GM12891 (cell line): Measurements from ENCODE around the genes KRT10, KRTAP1-5, KRTAP4-9, KRTAP9-8 and KRTAP29-1.

GRCh38 chr17:40539158-40539766, 26.0 kb downstream of the CCR7 start:
- RRBS, result no CpG with 5 or more reads among the region's 5 CpGs

- RRBS, result no CpG with 5 or more reads among the region's 6 CpGs
Observed at GRCh38 chr17:40551082-40551663, 14.1 kb downstream of the CCR7 start.

- RRBS, result no CpG with 5 or more reads among the region's 12 CpGs
Observed at GRCh38 chr17:40582098-40582959, 17.1 kb upstream of the CCR7 start.

DNA sequence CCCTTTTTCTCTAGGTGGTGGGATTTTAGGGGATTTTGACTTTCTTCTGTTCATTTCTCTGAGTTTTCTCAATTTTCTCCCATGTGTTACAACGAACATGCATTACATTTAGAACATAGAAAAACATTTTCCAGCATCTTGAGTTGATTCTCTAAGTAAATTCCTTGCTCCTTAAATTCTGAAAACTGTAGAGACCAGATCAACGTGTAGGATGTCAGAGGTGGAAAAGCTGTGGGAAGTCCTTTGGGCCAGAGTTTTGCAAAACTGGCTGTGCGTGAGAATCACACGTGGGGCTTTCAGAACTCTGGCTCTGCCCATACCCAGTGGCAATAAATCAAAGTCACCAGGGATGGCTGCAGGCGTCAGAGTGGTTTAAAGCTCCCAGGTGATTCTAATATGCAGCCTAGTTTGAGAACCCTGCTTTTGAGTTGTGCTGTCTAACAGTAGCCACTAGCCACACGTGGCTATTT, 36.2 kb upstream of the CCR7 start:
- RRBS, result no CpG with 5 or more reads among the region's 6 CpGs

- RRBS, result no CpG with 5 or more reads among the region's 12 CpGs
Observed at GRCh38 chr17:40821887-40822983, at the start of gene KRT10. Gene KRT10 (minus strand): TSS chr17:40822614.

DNA sequence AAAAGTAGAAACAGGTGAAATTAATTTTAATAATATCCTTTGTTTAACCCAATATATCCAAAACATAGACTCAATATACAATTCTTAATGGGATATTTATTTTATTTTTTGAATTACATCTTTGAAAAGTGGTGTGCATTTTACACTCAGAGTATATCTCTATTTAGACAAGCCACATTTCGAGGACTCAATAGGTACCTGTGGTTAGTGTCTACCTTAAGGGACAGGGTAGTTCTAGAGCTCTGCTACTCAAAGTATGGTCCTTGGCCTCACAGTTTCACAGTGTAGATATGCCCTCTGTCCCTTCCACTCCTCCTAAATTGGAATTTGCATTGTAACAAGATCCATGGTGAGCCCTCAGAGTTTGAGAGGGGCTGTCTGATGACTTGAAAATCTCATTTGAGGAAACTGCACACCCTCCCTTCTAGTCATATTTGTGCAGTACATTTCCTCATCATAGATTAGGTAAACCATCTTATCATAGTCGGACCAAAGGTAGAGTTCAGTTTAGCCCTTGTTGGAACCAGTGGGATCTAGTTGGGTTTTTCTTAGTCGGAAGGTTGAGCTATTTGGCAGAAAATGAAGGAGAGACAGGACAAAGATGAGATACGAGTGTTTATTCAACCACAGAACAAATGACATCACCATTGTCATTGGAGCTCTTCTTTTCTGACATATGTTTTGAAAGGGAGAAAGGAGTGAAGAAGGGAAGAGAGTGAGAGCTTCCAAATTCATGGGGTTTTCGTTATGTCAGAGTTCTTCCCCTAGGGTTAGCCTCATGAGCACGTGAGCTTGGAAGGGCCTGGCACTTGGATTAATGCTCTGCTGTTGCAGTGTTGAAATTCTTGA, 15.7 kb upstream of the KRT20 start:
- RRBS, result no CpG with 5 or more reads among the region's 6 CpGs

GRCh38 chr17:40956572-40957160, 10.1 kb downstream of the KRT39 start:
- RRBS, result no CpG with 5 or more reads among the region's 7 CpGs

- RRBS, result no CpG with 5 or more reads among the region's 2 CpGs
Observed at GRCh38 chr17:41027133-41027413, at the start of gene KRTAP1-5. Gene KRTAP1-5 (minus strand): TSS chr17:41027208.

GRCh38 chr17:41060182-41060662, 308 bp upstream of the KRTAP2-3 start:
- RRBS, result no CpG with 5 or more reads among the region's 5 CpGs

GRCh38 chr17:41105142-41105461, at the start of gene KRTAP4-9:
Gene KRTAP4-9 (plus strand): TSS chr17:41105389.
- RRBS, result no CpG with 5 or more reads among the region's 5 CpGs

GRCh38 chr17:41108990-41109275, 3.7 kb downstream of the KRTAP4-9 start:
- RRBS, result no CpG with 5 or more reads among the region's 1 CpG

DNA sequence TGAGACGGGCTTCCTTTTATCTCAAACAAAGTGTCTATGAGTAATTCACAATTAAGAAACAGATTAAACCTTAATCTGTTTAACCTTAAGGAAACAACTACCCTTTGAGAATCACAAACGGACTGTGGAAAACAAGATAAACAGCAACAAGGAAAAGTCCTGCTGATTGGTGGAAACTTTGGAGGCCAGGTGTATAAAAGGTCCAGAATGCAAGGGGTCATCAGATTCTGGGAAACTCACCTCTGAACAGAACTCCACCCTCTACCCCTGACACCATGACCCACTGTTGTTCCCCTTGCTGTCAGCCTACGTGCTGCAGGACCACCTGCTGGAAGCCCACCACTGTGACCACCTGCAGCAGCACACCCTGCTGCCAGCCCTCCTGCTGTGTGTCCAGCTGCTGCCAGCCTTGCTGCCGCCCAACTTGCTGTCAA, at the start of gene KRTAP9-8:
KRTAP9-8 (plus strand) TSS at position 223 of the 434 bp plus-strand sequence.
- RRBS, result no CpG with 5 or more reads among the region's 4 CpGs

GRCh38 chr17:41302730-41302968, at the start of gene KRTAP29-1:
Gene KRTAP29-1 (minus strand): TSS chr17:41302851.
- RRBS, result no CpG with 5 or more reads among the region's 4 CpGs

DNA sequence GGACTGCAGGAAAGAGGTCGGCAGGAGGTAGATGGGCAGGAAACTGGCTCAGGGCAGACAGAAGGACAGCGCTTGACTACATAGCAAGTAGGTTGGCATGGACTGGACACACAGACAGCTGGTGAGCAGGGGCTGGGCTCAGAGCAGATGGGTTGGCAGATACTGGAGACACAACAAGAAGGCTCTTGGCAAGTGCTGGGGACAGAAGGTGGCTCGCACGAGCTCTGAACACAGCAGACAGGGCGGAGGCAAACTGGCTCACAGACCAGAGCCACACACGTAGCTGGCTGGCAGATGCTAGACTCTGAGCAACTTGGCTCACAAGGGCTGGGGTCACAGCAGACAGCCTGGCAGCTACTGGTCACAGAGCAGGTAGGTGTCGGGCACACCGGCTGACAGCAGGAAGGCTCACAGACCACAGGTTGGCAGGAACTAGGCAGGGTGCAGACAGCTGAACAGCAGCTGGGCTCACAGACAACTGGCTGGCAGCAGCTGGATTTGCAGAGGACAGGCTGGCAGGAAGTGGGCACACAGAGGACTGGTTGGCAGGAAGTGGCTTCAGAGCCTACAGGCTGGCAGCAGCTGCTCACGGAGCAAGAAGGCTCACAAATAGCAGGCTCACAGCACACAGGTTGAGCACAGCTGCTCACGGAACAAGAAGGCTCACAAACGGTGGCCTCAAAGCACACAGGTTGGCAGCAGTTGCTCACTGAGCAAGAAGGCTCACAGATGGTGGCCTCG, 767 bp downstream of the KRTAP16-1 start:
- RRBS, result no CpG with 5 or more reads among the region's 12 CpGs

DNA sequence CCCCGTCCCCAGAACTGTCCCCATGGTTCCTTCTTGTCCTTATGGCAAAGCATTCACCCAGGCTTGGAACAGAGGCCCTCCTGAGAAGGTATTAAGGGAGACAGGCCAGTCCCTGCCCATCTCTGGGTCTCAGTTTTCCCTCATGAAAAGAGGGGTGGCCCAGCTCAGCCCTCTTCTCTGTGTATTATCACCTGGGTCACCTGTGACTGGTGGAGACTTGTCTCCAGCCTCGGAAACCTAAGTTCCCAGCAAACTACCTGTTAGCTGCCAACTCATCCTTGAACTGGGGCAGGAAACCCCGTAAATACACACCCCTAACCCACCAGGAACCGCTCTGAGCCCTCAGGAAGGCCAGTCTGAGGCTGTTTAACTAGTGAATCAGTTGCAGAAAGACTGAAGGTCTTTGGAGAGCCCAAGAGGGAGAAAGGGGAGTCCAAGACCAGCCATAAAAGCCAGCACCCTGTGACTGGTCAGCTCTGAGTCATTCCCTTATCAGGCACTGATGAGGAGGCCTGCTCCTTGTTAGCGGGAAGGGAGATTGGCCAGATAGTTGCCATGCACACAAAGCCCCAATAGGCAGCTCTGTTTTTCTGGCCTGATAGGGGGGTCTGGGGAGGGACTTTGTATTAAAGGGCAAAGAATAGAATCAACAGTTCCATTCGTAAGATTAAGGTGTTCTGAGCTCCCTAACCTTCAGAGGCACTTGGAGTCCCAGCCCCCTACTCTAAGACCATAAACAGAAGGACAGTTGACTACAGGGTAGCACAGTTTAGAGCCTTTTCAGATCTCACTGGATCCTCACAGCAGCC, 1.9 kb upstream of the KRT19 start:
- RRBS, result no CpG with 5 or more reads among the region's 6 CpGs

DNA sequence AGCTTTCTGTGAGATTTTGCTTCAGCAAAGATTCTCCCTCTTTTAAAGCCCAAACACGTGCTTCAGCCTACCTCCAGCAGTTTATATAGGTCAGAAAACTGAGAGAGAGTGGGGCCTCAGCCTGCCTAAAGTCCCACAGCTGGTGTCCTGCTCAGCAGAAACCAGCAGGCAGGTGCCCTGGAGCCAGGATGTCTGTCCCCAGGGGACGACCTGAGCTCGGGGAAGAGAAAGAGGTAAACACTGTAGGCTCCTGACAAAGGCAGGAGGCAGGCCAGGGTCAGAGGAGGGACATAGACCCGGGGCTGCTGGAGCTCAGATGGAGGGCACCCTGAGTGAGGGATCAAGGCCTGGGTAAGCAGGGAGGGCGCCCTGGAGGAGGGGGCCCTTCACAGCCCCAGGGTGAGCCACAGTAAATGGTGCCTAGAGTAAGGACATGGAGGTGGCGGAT, 12.2 kb upstream of the KRT19 start:
- RRBS, result no CpG with 5 or more reads among the region's 6 CpGs

GRCh38 chr17:41582146-41582807, 4.4 kb downstream of the KRT14 start:
- RRBS, result no CpG with 5 or more reads among the region's 10 CpGs

- RRBS, result no CpG with 5 or more reads among the region's 12 CpGs
Observed at GRCh38 chr17:41692533-41693371, 4.1 kb downstream of the EIF1 start.

- RRBS, result no CpG with 5 or more reads among the region's 4 CpGs
Observed at GRCh38 chr17:41697196-41697640, 8.5 kb downstream of the EIF1 start.

DNA sequence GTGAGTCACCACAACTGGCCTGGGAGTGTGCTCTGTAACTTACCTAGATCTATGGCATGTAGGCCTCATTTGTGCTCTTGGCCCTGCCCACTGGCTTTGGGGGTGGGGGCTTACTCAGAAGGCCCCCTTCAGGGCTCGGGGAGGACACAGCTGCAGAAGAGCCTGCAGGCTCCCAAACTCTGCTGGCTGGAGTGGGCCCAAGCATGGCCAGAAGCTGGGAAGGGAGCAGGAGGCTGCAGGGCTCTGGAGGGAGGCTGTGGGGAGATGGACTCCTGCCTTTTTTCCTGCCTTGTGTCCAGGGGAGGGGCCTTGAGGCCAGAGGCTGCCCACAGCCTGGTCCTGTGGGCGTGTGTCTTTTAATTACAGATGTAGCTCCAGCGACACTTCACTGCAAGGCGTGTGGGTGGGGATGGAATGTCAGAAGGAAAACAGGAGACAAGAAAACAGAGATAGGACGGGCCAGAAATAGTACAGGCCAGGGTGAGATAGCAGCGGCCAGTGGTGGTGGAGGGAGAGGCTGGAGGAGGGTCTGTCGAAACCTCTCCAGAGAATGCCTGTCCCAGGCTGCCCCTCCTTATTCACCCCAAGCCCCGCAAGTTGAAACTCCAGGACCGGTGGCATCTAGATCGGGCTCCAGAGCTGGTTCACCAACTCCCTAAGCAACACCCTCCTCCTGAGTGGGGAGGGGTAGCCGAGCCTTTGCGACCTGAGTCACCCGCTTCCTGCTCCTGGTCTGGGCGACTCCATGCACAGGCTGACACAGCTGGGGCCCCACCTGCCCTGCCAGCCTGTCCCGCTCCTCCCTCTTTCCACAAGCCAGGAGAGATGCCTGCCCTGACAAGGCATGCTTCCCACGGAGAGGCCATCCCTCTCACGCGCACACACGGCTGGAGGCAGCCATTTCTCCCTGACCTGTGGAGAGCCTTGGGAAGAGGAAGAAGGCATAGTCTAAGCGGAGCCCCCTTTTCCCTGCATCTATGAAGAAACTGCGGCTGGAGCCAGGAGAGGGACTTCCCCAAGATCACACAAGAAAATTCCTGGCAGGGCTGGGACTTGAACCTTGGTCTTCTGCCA, 6.4 kb upstream of the JUP start:
- RRBS, result no CpG with 5 or more reads among the region's 21 CpGs